Thyroid gland (tissue), 7 donors: ENCODE measurements around a stretch of chr4.

DNA sequence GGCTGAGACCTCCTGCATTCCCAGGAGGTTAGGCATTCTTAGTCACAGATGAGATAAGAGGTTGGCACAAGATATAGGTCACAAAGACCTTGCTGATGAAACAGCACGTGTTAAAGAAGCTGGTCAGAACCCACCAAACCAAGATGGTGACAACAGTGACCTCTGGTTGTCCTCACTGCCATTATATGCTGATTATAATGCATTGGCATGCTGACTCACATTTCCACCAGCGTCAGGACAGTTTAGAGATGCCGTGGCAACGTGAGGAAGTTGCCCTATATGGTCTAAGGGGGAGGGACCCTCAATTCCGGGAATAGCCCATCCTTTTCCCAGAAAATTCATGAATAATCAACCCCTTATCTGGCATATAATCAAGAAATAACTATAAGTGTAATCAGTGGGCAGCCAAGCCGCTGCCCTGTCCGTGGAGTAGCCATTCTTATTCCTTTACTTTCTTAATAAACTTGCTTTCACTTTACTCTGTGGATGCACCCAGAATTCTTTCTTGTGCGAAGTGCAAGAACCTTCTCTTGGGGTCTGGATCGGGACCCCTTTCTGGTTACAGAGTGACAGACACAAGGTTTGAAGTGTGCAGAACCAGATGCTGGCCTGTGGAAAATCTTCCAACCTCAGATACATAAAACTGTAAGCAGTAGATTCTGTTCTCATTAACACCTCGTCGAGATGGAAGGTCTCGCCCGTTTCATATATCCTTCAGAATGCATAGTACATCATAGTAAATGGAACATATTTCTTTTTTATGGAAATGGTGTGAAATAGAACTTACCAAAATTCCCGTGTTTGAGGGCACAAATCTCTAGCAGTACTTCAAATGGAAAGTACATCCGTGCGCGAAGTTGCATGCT, 26.9 kb upstream of the CLDN24 start:
- PRO-cap, 2 experiments = no peak in any of the 2 experiments
- RAMPAGE, long total RNA, 5 experiments = no peak in any of the 5 experiments

DNA sequence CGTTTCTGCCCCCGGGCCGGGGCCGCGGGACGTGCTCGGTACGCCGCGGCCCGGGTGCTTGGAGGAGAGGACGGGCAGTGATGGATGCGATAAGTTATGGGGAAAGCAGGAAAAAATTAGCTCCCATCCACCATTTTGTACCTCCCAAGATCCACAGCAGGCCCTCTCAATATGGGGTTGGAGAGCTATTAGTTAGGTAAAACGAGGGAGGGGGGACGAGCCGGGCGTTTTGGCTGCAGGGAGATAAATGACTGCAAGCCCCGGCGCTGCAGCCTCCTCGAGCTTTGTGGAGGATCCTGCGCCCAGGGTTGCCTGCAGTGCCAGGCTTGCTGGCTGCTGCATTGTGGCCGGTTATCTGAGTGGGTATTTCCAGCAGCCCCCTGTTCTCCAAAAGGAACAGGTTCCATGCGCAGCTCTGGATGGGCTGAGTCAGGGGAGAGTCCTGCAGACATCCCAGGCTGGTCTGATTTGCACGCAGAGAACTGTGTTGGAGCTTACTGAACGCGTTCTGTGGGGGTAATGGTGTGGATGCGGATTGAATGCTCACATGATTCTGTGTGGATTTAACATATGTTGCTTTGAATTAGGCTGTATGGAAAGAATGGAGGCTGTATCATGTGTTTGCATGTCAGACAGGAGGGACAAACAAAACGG, 2.0 kb downstream of the STOX2 start:
- PRO-cap, 2 experiments = no peak in any of the 2 experiments
- RAMPAGE, long total RNA, 5 experiments = no peak in any of the 5 experiments

DNA sequence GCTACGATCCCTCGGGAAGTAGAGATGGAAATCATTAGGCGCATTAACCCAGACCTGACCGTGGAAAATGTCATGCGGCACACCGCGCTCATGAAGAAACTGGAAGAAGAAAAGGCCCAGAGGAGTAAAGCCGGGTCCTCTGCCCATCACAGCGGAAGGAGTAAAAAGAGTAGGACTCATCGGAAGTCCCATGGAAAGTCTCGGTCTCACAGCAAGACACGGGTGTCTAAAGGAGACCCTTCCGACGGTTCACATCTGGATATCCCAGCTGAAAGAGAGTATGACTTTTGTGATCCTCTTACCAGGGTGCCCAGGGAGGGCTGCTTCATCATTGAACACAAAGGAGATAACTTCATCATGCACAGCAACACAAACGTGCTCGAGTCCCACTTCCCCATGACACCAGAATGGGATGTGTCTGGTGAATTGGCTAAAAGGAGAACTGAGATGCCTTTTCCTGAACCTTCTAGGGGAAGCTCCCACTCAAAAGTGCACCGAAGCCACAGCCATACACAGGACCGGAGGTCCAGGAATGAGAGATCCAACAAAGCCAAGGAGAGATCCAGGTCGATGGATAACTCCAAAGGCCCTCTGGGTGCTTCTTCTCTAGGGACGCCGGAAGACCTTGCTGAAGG, 104.8 kb downstream of the STOX2 start:
- PRO-cap, 2 experiments = no peak in any of the 2 experiments
- RAMPAGE, long total RNA, 5 experiments = no peak in any of the 5 experiments

DNA sequence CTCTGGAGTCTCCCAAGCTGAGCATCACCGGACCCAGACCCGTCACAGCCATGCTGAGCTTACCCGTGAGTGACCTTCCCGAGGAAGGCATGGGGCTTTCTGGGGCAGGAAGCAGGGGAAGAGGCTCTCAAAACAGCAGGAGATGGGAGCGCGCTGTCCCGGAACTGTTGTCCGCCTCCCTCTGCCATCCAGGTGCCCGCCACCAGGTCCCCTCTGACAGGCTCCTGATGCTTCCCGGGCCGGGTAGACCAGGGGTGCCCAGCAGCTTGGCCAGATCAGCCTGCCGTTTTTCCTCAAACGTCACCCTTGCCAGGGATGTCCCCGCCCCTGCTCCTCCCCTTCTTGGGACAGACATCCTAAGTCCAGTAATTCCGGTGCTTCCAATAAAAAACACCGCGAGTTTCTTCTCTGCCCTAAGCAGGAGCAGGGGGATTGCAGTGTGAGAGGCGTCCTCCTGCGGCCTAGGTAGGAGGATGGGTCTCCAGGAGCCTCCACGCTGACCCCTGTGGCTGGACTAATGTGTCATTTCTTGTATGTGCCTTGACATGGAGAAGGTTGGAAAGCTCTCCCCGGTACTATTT, 66.4 kb upstream of the ENPP6 start:
- PRO-cap, 2 experiments = peak in 1 of 2 experiments; most common plus-strand start position 416 of the sequence (in 1); most common minus-strand start position 282 of the sequence (in 1)
- RAMPAGE, long total RNA, 5 experiments = no peak in any of the 5 experiments

GRCh38 chr4:184287507-184288379, 70.1 kb upstream of the ENPP6 start:
- PRO-cap, 2 experiments = peak in 1 of 2 experiments; most common plus-strand start chr4:184288263 (in 1); most common minus-strand start chr4:184288010 (in 1)
- RAMPAGE, long total RNA, 5 experiments = no peak in any of the 5 experiments

- PRO-cap, 2 experiments = peak in 1 of 2 experiments; most common plus-strand start chr4:184333669 (in 1)
- RAMPAGE, long total RNA, 5 experiments = no peak in any of the 5 experiments
Observed at GRCh38 chr4:184333421-184333885, 115.8 kb upstream of the ENPP6 start.

- PRO-cap, 2 experiments = no peak in any of the 2 experiments
- RAMPAGE, long total RNA, 5 experiments = no peak in any of the 5 experiments
Observed at GRCh38 chr4:184409679-184410437, 64.5 kb downstream of the IRF2 start.

DNA sequence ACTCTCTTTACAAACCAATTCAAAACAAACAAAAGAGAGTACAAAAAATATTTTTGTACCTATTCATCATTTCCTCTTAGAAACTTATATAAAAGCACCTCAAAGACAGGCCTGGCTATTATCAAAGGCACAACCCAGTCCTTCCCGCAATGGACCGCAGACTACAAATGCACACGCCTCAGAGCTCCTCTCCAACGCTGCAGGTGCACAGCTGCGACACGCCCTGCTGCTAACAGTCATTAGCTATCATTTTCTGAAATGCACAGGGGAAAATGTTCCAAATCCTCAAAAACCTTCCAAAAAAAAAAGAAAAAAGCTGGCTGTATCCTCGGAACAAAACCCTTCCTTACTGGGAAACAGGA, 16.8 kb downstream of the IRF2 start:
- PRO-cap, 2 experiments = no peak in any of the 2 experiments
- RAMPAGE, long total RNA, 5 experiments = no peak in any of the 5 experiments

DNA sequence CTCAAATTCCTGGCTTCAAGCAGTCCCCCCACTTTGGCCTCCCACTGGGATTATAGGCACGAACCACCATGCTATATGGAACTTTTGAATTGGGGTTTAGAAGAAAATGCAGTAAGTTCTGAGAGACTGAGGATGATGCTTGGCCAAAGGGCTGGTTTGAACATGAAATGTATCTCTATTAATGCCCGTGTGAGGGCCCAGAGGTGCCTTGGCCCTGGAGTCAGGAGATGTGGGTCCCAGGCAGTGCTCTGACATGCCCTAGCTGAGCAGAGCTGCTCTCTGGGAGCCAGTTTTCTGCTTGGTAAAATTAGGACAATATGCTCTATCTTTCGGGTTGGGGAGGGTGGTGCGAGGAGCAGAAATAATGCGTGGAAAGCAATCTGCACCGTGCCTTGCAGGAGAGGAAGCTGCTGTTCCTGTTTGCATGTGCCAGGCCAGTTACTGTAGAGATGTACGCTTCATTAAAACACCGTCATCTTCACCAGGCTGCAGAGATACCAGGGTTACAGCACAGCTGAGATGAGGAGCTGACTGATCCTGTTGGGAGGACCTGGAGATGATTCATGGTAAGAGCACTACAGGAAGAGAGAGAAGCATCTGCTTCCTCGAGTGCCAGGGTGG, 29.4 kb upstream of the IRF2 start:
- PRO-cap, 2 experiments = no peak in any of the 2 experiments
- RAMPAGE, long total RNA, 5 experiments = no peak in any of the 5 experiments

DNA sequence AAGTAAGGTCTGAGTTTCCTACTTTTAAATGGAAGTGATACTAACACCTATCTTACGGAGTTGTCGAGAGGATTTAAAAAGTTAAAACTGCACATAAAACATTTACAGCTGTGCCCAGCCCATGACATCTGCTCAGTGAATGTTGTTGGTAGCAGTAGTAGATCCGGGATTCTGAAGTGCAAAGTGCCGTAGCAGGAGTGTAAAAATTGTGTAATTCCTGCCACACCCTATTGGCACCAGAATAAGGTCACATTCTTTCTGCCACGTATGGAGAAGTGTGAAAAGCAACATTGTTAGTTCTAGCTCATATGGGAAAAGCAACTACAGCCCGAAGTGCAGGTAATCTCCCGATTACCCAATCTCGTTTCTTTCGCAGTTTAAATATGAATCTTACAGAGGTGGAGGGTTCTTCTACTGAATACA, 31.1 kb downstream of the PRIMPOL start:
- PRO-cap, 2 experiments = no peak in any of the 2 experiments
- RAMPAGE, long total RNA, 5 experiments = no peak in any of the 5 experiments

- PRO-cap, 2 experiments = no peak in any of the 2 experiments
- RAMPAGE, long total RNA, 5 experiments = no peak in any of the 5 experiments
Observed at GRCh38 chr4:184776296-184777027, 42.6 kb upstream of the CENPU start.

DNA sequence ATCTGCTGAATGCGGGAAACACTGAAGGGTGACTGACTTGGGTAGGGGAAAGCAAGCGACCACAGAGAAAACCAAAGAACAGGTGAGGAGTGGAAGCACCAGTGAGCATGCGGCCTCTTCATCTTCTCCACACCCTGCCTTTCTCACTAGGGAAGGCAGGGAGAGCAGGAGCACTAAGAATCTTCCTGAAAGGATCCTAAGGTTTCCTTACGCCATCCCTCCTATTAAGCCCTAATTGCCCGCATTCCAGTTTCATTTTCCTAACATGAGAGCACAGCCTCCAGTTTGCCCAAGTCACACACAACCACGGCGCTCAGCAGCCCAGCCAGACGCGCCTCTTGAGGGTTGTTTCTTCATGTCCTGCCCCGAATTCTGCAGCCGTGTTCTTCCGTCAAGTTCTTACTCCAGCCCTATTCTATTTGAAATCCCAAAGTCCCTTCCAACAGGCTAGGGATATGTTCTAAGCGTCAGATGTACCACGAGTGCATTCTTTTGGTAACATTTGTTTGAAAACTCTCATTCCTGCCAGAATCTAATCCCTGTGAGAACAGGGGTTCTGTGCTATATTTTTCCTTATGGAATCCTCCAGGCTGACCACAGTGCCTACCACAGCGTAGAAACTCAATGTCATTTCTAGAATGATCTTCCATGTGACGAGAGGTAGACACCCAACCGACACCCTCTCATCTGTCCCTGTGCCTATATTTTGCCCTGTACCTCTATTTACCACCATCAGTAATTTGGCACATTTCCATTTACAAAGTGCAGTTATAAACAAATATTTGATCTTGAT, 23.1 kb downstream of the ACSL1 start:
- PRO-cap, 2 experiments = no peak in any of the 2 experiments
- RAMPAGE, long total RNA, 5 experiments = no peak in any of the 5 experiments

DNA sequence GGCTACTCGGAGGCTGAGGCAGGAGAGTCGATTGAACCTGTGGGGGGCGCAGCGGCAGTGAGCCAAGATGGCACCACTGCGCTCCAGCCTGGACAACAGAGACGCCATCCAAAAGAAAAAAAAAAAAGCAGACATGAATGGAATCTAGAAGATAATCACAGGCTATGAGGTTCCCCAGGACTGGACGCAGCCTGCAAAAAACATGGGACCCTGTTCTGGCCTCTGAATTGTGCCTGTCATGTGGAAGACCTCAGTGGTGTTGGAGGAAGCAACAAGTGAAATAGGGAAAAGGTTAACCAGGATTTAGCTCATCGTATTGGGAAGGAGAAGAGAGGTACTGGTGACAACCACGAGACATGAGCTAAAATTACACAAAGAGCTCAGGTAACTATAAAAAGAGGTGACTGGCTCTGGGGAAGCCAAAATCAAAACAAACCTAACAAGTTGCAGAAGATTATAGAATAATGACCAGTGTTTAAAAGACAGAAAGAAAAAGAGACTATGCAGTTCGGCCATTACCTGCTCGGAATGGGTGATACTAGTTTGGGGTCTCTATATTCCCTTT, 9.7 kb downstream of the ACSL1 start:
- PRO-cap, 2 experiments = no peak in any of the 2 experiments
- RAMPAGE, long total RNA, 5 experiments = no peak in any of the 5 experiments

- PRO-cap, 2 experiments = no peak in any of the 2 experiments
- RAMPAGE, long total RNA, 5 experiments = no peak in any of the 5 experiments
Observed at GRCh38 chr4:184854607-184855132, 28.9 kb upstream of the ACSL1 start.

- PRO-cap, 2 experiments = no peak in any of the 2 experiments
- RAMPAGE, long total RNA, 5 experiments = no peak in any of the 5 experiments
Observed at GRCh38 chr4:184887209-184888283, 61.8 kb upstream of the ACSL1 start.

DNA sequence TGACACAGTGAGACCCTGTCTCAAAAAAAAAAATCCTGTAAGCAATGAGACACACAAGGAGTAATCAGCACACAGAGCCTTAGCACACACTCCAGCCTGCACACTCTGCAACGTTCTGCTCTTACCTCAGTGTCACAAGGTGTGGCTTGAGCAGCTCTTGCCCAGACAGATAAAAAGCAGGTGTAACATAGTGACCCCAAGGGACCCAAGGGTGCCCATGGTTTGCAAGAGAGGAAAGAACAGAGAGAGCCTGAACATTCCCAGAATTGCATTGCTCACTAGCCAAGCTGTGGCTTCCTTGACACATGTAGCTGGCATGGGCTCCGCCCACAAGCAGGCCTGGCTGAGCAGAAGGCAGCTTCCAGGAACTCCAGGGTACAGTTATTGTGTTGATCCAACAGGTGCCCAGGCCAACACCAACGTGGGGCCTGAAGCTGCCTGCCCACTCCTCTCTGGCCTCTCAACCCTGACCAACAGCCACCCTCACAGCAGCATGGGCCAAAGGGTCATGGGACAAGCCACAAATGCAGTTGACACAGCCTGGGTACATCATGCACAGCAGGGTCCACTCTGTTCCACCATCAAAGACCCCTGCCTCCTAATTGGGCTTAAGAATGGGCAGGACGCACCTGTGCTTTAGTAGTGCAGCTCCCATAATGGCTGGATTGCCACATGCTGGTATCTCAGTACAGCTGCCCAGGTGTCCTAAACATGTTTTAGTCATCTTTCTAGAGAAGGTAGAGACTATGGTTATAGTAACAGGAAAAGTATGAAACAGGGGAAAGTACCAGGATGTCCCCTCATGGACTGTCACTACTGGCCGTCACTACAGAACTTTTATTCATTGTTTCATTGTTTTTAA, 73.6 kb upstream of the ACSL1 start:
- PRO-cap, 2 experiments = no peak in any of the 2 experiments
- RAMPAGE, long total RNA, 5 experiments = no peak in any of the 5 experiments

GRCh38 chr4:185128260-185129336, 14.5 kb upstream of the SLC25A4 start:
- PRO-cap, 2 experiments = peak in 2 of 2 experiments; most common plus-strand start chr4:185128621 (in 2); most common minus-strand start chr4:185128390 (in 1)
- RAMPAGE, long total RNA, 5 experiments = no peak in any of the 5 experiments

- PRO-cap, 2 experiments = no peak in any of the 2 experiments
- RAMPAGE, long total RNA, 5 experiments = no peak in any of the 5 experiments
Observed at GRCh38 chr4:185351252-185351752, 44.4 kb downstream of the LRP2BP start.

DNA sequence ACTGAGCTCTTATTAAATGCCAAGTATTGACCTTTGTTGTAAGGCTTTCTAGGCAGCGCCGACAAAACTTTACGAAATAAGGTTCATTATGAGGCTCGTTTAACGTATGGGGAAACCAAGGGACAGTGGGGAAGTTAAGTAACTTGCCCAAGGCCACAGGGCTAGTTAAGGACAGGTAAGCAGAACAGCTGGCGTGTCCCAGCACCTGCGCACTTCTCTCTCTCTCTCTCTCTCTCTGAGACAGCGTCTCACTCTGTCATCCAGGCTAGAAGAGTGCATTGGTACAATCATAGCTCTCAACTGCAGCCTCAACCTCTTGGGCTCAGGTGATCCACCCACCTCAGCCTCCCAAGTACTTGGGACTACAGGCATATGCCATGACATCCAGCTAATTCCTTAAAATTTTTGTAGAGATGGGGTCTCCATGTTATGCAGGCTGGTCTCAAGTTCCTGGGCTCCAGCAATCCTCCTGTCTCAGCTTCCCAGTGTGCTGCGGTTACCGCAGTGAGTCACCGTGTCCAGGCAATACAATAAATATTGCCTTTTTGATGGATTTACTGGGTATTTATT, 16.0 kb downstream of the LRP2BP start:
- PRO-cap, 2 experiments = no peak in any of the 2 experiments
- RAMPAGE, long total RNA, 5 experiments = no peak in any of the 5 experiments

DNA sequence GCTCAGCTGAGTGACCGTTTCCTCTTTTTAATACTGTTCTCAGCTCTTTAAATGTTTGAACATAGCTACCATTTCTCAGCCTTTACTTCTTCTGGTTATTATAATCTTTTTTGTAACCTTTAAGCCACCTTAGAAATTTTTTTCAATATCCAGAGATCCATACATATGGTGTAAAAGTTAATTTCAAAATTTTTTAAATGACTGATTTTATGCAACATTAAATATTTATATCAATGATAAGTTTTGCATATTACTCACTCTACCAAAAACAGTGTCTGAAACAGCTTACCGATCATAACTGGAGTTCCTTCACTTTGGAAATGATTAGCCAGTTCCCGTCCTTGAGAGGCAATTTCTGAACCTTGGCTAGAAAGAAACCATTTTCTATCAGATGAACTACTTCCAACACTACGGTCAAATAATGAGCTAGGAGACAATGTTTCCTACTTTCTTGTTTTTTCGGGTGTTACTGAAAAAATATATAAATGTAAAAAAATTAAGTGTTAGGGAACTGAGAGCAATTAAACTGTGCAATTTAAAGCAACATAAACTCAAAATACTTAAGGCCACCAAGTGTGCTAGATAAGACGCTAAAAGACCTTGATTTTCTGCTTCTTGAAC, 9.0 kb downstream of the ANKRD37 start:
- PRO-cap, 2 experiments = no peak in any of the 2 experiments
- RAMPAGE, long total RNA, 5 experiments = no peak in any of the 5 experiments